Metanephros (tissue), 2 donors: ENCODE measurements around a stretch of chr7.

DNA sequence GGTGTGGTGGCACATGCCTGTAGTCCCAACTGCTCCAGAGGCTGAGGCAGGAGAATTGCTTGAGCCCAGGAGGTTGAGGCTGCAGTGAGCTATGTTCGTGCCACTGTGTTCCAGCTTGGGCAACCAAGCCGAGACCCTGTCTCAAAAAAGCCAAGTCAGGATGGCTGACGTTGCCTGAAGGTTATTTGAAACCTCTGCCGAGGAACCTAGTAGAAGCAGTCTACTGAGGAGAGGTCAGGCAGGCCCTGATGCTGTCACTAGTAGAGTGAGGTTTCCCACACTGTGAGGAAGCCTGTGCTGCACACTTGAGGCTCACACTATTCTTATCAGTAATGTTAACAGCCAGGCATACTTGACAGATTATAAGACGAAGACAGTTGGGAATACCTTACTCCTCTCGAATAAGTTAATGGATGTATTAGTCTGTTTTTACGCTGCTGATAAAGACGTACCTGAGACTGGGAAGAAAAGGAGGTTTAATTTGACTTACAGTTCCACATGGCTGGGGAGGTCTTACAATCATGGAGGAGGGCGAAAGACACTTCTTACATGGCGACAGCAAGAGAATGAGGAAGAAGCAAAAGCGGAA, 23.0 kb downstream of the DNAJB6 start:
- RAMPAGE, long total RNA, result no peak

GRCh38 chr7:157386788-157387638, 50.2 kb downstream of the DNAJB6 start:
- RAMPAGE, long total RNA, result no peak

DNA sequence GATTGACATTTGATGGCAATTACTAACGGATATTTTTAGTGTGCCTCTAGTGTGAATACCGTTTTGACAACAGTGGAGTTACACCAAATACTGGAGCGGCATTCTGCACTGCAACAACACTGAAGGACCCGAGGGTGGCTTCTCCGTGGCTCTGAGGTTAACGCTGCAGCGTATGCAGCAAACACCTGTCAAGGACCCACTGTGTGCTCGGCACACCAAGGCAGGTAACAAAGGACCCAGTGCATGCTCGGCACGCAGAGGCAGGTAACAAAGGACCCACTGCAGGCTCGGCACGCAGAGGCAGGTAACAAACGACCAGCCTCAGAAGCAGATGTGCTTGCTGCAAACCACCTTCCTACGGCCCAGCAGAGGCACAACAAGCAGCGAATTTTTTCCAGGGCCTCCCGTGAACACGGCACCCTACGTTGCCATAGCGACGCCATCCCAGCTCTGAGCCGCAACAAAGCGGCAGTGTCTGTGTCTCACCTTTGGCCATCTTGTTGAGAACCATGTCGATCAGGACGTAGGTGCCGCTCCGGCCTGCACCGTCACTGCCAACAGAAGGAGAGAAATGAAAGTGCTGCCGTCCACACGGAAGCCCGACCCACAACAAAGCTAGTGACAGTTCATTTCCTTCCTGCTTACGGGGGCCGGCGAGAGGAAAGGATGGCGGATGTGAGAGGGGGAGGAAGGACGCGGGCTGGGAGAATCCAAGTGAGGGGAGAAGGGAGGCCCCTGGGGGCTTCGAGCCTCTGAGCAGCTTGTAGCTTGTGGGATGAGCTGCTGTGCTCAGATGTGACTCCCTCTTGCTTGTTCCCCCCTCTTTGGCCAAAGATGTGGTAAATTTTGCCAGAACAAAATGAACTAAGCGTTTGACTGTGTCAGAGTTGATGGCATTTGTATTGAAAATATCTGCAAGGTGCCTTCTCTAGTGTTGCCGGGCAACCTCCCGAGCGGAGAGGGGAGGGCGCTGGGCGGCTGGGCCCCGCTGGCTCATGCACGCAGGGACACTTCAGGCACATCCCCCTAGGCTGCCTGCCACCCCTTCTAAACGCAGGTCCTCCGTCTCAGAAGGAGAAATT, 232.0 kb downstream of the DNAJB6 start:
- RAMPAGE, long total RNA, result no peak

DNA sequence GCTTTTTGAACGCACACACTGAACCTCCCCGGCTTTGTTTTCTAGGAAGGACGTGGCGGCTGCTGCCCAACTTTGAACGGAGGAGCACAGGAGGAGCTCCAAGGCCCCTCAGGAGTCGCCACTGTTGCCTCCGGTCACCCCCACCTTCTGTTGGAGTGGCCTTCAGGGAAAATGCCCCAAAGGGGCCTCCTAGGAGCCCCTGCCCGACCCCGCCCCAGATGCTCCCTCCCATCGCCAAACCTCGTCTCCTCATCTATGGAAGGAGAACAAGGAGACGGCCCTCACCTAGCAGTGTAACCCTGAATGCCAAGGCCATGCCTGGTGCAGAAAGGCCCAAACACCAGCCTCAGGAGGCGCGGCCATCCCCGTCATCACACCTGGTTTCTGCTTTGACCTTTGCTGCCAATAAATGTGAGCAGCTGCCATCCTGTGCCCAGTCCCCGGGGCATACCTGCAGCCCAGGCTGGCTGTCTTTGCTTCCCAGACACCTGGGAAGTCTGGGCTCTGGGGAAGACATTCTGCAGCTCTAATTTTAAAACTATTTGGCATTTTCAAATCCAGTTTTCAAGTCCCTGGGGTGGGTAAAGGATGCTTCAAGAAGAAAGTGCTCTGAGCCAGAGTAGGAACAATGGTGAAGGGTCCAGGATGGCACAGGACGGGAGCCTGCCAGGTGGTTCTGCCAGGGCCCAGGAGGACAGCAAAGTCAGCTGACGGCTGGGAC, 318.5 kb downstream of the PTPRN2 start:
- RAMPAGE, long total RNA, result no peak

DNA sequence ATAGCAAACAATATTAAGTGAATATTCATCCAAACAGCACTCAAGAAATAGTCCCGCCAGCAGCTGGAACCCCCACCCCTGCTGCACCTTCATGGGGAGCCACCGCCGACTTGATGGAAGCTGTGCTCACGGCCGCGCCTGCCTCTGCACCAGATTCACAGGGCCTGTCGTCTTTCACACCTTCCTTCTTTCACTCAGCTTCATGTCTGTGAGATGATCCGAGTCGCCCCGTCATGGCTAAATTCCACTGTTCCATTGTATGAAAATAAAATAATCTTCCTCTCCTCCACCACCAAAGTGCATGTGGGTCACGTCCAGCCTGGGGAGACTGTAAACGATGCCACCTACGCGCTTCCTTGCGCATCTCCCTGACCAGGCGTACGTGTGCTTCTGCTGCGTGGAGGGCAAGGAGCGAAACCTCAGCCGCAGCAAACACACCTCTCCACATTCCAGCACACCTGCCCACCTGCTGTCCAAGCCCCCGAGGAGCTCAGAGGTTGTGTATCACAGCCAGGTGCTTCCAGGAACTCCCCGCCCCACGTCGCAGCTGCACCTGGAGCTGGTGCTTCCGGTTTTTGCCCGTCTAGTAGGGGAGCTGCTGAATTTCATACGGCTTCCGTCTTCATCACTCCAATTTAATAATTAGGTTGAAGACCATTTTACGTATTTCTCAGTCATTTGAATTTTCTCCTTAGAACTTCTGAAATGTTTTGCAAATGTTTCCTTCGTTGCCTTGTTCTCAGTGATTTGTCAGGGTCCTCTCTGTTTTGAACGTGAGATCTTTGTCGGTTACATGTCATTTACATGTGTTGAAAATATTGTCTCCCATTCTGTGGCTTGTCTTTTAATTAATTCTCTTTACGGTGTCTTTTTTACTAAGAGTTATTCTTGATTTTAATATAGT, 136.9 kb downstream of the PTPRN2 start:
- RAMPAGE, long total RNA, result no peak

DNA sequence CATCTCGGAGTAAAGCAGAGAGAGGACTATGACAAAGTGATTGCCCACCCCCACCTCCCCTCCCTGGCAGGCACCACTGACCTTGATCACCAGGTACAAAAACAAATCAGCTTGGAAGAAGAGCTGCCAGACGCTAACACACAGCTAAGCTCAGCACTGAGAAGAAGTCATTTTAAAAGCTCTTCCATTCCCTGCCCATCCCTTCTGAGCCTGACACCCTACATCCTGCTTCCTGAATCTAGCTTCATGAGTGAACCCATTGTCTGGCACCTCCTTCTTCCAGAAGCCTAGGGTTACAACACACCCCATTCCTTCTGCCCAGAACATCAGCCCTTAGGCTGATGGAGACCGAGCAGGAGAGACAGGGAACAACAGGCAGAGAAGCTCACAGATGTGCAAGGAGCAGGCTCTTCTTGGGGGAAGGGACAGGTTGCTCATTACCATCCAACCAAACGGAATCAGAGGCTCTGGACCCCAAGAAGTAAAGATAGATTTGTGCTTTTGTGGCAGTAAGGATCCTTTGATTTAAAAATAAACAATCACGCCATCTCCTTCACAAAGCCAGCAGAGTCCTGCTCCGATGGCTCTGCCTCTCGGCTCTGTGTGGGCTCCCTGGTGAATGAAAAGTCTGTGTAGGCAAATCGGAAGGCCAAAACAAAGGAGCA, 4.1 kb downstream of the PTPRN2 start:
- RAMPAGE, long total RNA, result no peak

DNA sequence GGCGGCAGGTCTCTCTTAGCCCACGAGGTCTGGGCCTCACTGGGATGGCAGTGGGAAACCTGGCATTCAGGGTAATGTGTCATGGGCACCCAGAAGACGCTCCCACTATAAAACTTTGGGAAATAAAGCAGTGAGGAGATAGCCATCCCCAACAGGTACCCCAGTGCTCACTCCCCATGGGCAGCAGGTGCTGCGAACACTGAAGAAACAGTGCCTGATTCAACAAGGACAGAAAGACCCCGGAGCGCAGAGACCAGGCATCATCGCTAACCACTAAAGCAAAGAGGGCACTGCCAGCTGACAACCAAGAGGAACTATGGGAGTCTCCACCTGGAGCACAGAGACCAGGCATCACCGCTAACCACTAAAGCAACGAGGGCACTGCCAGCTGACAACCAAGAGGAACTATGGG, 14.5 kb upstream of the PTPRN2 start:
- RAMPAGE, long total RNA, result no peak

DNA sequence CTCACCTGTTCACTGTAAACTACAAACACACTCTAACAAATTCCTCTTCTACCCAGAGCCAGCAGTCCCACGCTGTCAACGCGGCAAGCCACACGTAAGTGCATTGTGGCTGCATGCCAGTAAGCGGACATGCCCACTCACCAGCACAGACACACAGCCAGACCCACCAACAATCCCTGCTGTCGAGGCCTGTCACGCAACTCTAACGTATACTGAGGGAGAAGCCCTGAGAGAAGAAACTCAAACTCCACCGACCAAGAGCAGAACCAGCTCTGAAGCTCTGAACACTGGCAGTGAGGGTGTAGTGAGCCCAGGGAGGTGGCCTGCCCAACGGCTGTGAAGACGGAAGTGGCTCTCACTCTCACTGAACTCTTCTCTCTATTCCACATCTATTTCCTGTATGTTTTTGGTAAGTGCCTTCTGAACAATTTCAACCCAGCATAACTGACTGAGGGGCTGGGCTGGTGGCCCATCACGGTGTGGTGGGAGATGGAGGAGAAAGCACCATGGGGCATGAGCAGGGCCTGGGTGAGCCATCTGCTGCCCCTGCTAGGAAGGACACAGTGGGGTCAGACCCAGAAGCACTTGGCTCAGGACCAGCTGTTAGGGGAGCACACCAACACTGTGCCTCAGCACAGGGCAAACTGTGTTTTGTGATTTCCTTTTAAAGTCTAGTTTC, 41.5 kb downstream of the NCAPG2 start:
- RAMPAGE, long total RNA, result no peak

- RAMPAGE, long total RNA, result no peak
These were observed 37.7 kb upstream of the NCAPG2 start for GRCh38 chr7:158742334-158742621.

- RAMPAGE, long total RNA, result no peak
These were observed 58.3 kb upstream of the NCAPG2 start for GRCh38 chr7:158762935-158763244.

GRCh38 chr7:158829586-158830335, 452 bp upstream of the ESYT2 start:
- RAMPAGE, long total RNA, result no peak

- RAMPAGE, long total RNA, result no peak
These were observed 975 bp upstream of the ESYT2 start for GRCh38 chr7:158830336-158830631.

DNA sequence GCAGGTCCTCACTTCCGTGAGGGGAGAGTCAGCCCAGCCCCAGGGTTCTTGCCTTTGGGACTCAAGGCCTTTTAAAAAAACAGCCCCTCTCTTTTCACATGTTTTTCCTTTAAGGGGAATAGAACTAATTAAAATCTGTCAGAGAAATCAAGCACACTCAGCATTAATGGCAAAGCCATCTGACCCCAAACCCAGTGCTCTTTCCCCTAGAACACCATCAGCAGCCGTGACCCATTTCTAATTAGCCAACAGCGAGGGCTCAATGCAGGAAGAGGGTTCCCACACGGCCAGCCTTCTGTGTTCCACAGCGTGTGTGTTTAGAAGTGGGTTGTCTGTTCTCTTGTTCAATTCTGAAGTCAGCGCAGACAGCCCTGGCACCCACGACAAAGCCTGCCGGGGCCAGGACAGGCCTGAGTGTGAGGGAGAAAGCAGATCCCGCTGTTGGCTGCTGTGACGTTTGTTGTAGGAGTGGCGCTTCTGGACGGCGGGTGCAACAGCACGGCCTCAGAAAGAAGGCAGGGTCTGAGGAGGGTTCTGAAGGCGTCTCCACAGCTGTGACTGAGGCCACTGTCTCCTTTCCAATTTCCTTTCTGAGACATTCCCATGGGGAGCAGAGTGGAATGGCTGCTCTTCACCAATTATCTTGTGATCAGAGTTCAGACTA, 76.3 kb downstream of the VIPR2 start:
- RAMPAGE, long total RNA, result no peak

- RAMPAGE, long total RNA, result no peak
These were observed 50.3 kb downstream of the VIPR2 start for GRCh38 chr7:159094415-159094799.